ENCODE results near the genes MCU, NUDT13, ANXA7 and AGAP5.

DNA sequence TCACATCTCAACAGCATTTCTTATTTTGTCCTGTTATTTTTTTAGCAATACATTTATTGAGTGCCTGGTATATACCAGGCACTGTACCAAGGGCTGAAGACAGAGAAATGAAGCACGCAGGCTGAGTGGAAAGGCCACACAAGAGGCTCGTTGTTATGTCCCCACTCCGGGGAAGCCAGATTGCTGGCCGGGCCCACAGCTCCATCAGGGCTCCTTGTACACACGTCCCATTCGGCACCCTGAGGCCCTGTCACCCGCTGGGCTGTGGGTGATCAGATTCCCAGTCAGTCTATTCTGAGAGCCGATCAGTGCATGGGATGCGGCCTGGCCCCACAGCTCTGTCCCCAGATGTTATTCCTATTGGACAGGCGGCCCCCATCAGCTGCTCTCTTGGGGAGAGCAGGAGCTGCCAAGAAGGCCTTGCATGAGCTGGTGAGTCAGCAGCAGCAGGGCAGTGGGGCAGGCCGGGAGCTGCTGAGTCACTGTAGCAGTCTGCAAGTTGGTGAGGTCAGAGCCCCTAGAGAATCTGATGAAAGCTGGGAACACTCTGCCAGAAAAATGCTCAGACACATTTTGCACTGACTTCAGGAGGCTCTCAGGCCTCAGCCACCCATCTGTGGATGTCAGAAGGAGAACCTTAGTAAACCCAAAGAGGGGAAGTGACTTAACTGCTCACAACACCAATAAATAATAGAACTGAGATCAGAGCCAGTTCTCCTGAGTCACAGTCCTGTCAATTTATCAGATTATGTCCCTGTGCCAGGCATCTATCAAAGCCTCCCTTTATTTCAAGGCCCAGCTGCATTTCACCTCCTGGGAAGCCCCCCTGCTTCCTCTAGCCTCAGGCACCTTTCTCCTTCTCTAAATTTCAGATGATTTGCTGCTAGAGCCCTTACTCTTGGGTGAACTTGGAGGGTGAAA lies 9.4 kb upstream of the PSAP start:
- RAMPAGE, long total RNA: no peak
- RRBS: no CpG with 5 or more reads among the region's 11 CpGs

- RAMPAGE, long total RNA: no peak
- RRBS: no CpG with 5 or more reads among the region's 8 CpGs
Observed at GRCh38 chr10:71868069-71868794, 17.2 kb upstream of the PSAP start.

DNA sequence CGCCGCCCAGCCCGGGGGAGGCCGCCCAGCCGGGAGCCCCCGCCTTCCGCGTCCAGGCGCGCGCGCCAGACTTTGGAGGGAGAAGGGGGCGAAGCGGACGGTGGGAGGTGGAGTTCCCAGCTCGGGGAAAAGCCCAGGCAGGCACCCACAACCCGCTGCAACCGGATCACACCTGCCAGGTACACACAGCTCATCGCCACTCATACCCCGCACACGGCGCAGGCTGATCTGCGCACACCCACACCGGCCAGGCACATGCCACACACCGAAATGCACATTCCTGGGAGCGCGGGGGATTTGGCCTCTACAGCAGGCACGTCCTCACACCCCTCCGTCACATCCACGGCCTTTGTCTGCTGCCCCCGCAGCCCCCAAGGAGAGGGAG lies 519 bp downstream of the CHST3 start:
- RAMPAGE, long total RNA: no peak
- RRBS: under 1% methylated on average over 6 of the region's 31 CpGs

DNA sequence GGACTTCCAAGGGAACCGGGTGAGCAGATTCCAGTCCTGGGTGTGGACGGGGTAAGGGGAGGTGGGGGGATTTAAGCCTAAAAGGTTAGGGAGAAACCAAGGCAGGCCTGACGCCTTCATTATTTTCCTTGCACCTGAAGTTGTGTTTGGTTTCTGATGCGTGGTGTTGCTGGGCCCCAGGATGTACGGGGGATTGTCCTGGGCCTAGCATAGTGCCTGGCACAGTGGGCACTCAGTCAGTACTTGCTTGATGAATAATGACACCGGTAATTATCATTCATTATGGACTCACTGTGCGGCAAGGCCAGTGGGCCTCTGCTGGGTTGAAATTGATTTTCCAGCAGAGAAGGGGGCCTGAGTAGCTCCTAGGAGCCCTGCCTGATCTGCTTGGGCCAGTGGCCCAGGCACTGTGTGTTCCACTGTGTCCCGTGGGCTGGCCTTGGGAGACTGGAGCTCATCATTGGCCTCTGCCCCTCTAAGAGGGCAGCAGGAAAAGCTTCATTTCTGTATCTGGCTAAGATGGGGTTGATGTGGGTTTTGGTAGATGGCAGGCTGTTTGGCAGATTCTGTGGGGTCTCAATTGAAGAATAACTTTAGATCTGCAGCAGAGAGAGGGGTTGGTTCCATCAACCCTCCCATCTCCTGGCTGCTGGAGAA lies 1.4 kb downstream of the CHST3 start:
- RAMPAGE, long total RNA: no peak
- RRBS: no CpG with 5 or more reads among the region's 8 CpGs

DNA sequence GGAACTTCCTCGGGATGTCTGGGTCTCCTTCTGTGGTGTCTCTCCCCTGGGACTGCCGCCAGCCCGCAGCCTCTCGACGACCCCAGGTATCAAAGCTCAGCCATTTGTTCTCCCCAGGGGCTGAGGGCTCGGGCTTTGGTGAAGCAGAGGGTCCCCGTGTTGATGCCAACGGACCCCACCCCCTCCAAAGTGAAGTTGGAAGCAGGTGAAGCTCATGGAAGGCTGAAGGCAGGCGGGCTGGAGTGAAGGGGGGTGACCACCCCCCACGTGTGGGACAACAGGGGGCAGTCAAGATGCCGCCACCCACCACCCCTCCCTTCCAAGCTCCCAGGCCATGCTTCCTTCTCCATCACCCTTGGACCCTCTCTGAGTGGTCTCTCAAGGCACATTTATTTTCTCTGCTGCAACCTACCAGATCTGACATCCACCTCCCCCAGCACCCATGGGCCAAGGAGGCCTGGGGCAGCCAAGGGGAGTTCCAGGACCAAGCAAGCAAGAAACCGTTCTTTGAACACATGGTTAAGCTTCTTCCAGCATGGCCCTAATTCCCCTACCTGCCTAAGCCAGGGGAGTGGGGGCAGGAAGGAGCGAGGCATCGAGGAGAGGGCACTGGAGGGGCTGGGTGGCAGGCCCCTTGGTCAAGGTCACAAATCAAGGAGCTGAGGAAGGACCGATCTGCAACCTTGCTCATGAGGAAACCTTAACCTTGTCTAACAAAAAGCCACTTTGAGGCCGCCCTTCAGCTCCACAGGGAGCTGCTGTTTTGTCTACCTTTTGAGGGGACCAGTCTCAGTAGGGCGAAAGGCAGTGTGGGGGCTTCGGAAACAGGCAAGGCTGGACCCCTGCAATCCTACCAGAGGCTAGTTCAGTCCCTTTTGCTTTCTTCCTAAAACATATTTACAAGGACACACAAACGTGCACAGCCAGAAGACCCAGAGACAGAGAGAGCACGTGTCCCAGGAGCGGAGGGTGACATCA lies 28.6 kb downstream of the SPOCK2 start:
- RAMPAGE, long total RNA: no peak
- RRBS: no CpG with 5 or more reads among the region's 21 CpGs

GRCh38 chr10:72074686-72075149 lies 13.6 kb downstream of the SPOCK2 start:
- RAMPAGE, long total RNA: no peak
- RRBS: no CpG with 5 or more reads among the region's 14 CpGs

DNA sequence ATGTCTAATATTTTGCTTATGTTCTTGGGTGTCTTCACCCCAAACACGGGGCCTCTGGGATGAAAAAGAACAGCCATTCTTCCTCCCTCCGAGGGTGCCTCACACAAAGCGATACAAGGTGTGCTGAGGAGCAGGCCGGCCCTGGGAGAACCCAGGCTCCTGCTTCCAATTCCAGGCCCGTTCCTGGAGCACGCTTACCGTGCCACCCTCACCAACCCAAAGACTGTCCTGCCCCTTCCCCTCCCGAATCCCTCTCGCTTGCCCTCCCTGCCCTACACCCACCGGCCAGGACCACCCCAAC lies 10.8 kb downstream of the SPOCK2 start:
- RAMPAGE, long total RNA: no peak
- RRBS: 63% methylated on average over 1 of the region's 10 CpGs

DNA sequence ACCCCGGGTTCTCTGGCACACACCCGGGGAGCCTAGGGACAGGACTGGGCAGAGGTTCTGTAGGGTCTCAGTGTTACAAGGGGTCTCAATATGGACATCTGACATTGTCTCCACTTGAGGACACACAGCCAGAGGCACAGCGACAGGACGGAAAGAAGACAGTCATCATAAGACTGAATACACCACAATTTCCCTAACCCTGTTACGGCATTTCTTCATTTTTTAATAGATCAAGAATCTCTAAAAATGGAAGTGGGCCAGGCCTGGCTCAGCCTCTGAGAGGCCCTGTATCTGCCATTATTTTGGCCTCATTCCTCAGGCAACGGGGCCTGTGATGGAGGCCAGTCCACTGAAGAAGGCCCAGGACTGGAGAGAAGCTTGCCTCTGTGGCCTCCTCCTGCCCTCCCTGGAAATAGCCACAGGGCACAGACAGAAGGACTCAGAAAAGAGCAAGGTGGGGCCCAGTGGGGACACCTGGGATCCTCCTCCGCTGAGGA lies 8.3 kb downstream of the SPOCK2 start:
- RAMPAGE, long total RNA: no peak
- RRBS: no CpG with 5 or more reads among the region's 7 CpGs

DNA sequence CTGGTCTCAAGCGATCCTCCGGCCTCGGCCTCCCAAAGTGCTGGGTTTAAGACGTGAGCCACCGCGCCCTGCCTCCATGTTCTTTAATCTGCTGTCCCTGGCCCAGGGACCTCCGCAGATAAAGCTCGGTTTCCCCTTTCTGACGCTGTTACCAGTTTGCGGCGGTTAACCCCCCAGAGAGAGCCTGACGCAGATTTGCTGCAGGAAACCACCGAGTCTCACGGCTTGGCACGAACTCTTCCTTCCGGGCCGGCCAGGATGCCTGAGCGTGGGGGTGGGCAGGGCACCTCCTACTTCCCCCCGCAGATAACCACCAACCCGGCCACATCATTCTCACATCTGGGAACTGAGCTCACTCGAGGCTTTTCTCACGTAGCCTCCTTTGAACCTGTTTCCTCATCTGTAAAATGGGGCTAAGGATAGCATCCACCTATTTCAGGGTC lies 23.4 kb downstream of the DDIT4 start:
- RAMPAGE, long total RNA: no peak
- RRBS: 2% methylated on average over 2 of the region's 22 CpGs

- RAMPAGE, long total RNA: no peak
- RRBS: no CpG with 5 or more reads among the region's 14 CpGs
Observed at GRCh38 chr10:72335483-72336091, 19.1 kb downstream of the DNAJB12 start.

DNA sequence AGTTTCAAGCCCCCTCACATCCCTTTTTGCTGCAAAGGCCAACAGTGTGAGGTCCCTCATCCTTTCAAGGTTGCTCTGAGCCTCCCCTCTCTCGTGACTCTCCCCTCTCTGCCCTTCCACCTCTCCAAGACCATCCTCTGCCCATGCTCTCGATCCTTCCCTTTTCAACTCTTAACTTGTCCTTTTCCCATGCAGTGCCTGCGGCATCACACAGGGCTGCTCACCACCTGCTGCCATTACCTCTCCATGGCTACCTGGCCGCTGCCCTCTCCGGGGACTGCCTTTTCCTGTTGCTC lies 3.4 kb downstream of the DNAJB12 start:
- RAMPAGE, long total RNA: no peak
- RRBS: no CpG with 5 or more reads among the region's 5 CpGs

GRCh38 chr10:72692066-72693038 lies at the start of gene MCU:
Gene MCU, plus strand, starts transcription at chr10:72692143.
- RAMPAGE, long total RNA: no peak
- RRBS: 2% methylated on average over 20 of the region's 92 CpGs

DNA sequence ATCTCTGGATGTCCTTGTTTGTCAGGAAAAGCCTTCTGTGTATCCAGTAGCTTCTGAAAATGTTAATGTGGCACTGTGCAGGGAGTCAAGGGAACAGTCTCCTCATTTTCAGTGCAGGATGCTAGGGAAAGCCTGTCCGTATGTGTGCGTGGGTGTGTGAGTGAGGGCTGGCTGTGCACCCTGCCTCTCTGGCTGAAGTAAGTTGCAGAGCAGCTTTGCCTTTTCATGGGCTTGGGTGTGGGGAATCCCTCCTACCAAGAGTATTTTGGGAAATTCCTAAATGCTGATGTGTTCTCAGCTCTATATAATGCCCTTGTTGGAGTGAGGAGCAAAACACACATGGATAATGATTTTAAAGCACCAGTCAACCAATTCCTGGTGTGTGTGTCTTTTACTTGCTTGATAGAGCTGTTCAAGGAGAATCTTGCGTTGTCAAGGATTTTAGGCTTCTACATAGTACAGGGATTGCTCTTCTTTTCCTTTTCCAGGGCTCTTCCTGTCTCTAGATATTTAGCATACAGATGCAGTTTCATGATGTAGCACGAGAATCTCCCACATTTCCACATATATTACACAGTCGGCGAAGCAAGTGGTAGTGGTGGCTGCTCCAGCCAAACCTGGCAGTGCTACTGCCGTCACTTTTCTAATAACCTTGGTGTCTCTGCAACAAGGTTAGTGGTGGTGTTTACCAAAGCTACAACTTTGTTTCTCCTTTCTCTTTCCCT lies 92.8 kb downstream of the MCU start:
- RAMPAGE, long total RNA: no peak
- RRBS: no CpG with 5 or more reads among the region's 7 CpGs

GRCh38 chr10:73109544-73110821 lies at the start of gene NUDT13:
Gene NUDT13, plus strand, starts transcription at chr10:73110455.
- RAMPAGE, long total RNA: no peak
- RRBS: no CpG with 5 or more reads among the region's 16 CpGs

- RAMPAGE, long total RNA: no peak
- RRBS: no CpG with 5 or more reads among the region's 5 CpGs
Observed at GRCh38 chr10:73131826-73133244, 22.1 kb downstream of the NUDT13 start.

- RAMPAGE, long total RNA: start-site peak on the minus strand at chr10:73414025-73414060, 565 and 38 reads in 2 replicates
- RRBS: 2% methylated on average over 15 of the region's 37 CpGs
Observed at GRCh38 chr10:73413916-73414513, at the start of gene ANXA7. Gene ANXA7, minus strand, starts transcription at chr10:73414058.

DNA sequence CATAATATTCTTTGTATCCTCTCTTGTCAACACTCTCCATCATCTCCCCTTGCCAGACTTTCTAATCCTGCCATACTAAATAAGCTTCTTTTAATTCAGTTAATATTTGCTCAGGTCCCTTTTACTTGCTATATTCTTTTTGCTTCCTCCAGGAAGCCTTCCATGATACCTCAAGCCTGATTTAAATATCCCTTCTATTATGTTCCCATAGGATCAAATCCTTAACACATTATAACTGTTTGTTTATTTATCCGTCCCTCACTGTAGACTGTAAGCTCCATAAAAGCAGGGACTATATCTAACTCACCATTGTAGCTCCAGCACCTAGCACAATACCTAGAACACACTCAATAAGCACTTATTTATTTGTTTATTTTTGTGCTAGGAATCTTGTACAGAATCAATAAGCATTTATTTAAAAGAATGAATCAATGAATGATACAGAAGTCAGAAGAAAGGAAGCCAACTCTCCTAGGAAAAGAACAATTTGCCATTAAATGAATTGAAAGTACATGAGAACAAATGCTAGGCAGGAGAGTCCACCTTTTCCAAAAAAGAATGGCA lies 7.3 kb upstream of the PPP3CB start:
- RAMPAGE, long total RNA: no peak
- RRBS: no CpG with 5 or more reads among the region's 1 CpG

GRCh38 chr10:73577622-73578406 lies 13.3 kb downstream of the USP54 start:
- RAMPAGE, long total RNA: no peak
- RRBS: no CpG with 5 or more reads among the region's 1 CpG

- RAMPAGE, long total RNA: no peak
- RRBS: 1% methylated on average over 11 of the region's 64 CpGs
Observed at GRCh38 chr10:73625269-73626212, 15.7 kb downstream of the MYOZ1 start.

DNA sequence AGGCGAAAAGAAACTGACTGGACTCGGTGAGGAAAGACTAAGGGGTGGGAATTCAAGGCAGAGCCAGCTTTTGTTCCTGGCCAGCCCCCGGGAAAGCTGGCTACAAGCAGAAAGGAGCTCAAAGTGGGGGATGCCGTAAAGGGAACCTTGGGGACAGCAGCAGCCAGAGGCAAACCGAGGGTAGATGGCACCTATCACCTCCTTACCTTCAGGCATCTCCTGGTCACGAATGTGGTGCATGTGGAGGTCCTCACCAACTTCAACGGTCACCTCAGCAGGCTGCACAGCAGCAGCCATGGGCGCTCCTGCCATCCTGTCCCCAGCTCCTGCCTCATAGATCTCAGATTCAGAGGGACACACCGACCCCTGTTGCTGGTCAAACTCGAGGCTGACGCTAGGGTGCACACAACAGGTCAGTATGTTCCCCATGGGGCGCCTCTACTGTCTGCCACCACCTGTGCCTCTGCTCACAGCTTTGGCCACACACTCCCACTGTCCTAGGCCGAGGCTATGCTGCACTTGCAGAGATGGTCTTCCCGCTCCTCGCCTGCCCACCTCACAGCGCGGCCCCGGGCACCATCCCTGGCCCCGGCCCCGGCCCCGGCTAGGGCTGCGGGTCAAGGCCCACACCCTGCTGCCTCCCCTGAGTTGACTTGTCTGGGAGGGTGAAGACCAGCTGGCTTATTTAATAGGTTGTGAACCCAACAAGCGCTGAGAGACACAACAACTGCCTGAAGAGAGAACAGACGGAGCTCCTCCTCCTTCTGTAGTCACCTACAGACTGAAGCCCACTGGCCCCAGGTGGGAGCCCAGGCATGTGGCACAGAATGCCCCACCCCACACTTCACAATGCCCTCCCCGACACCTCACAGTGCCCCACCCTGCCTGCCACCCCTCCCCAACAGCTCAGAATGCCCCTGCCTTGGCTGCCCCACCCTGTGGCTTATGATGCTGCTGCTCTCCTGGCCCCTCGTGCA lies at the start of gene AGAP5:
TSS of gene AGAP5 (minus strand) at position 783 of the 977 bp plus-strand sequence.
- RAMPAGE, long total RNA: no peak
- RRBS: no CpG with 5 or more reads among the region's 26 CpGs